Vermiform appendix (tissue), 1 donor: ENCODE data around the genes CEP43 and GPR31.

DNA sequence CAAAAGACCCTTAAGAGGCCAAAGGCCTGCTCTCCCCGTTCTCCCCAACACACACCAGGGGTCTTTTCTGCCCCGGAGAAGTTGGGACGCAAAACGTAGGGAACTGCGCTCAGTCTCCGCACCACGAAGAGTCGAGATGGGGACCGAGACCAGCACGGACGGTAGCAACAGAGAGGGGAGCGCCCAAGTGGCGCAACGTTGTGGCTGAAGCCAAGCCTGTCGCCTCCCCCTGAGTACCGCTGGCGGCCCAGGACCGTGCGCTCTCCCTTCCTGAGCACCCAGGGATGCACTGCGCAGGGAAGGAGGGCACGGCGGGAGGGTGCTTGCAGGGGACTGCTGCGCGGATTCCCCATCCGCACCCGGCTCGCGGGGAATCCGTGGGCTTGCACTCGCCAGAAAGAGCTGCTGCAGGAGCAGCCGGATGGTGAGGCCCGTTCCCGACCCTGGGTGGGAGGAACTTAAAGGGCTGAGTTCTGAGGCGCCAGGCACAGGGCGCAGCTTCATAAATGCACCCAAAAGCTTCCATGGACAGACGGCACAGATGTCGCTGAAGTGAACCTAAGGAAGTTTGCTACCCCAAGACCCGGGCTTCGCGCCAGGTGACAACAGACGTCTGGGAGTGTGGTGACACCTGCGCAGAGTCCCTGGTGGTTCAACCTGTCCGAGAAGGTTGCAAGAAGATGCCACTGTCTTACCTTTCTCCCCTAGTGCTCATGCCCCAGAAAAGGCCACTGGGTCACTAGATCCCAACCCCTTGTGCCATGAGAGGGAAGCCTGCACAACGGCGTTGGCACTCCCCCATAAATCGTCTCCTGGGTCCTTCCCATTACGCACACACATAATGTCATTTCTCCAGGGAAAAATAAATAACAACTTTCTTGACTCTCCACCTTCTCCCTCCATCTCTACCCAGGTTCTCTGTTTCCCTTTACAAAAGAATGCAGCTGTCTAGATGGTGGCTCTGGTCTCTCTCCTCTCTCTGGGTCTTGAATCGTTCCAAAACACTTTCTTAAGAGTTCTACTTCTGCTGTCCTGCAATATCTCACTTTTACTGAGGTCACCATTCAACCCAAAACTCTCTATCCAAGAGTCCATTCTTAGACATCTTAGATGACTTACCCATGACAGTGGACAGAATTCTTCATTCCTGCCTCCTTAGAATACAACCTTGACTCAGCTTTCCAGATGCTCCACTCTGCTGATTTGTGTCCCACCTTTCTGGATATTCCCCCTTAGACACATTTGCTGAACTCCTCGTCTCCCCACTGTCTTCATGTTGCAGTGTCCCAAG, 178.5 kb downstream of the TBXT start:
- PRO-cap, result no peak

GRCh38 chr6:166097137-166097544, 70.5 kb downstream of the TBXT start:
- PRO-cap, result no peak

- PRO-cap, result no peak
Measured at GRCh38 chr6:166097969-166098280, 69.7 kb downstream of the TBXT start.

DNA sequence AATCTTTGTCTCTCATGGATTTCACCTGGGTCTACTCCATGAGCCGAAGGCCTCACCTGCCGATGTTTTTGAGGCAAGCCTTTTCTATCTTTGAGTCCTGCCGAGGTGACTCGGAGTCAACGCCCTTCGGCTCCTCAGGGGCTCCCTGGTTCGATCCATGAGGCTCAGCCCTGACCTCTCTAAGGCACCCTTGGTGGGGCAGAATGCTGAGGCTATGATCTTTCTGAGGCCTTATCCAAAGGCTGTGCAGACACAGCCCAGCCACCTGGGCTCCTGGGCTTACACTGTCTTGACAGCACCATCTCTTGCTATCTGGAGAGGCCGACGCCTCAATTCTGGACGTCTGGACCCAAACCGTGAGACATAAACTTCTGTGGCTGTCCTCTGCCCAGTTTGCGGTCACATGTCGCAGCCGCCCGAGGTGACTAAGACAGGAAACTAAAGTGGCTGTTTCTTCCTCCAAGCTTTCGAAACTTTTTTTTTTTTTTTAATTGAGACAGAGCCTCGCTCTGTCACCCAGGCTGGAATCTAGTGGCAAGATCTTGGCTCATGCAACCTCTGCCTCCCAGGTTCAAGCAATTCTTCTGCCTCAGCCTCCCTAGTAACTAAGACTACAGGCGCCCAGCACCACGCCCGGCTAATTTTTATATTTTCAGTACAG, 49.4 kb downstream of the PRR18 start:
- PRO-cap, result bidirectional peak, plus-strand start at position 494 of the sequence, minus-strand start at position 337 of the sequence

GRCh38 chr6:166305826-166306209, 2.4 kb downstream of the PRR18 start:
- PRO-cap, result no peak

DNA sequence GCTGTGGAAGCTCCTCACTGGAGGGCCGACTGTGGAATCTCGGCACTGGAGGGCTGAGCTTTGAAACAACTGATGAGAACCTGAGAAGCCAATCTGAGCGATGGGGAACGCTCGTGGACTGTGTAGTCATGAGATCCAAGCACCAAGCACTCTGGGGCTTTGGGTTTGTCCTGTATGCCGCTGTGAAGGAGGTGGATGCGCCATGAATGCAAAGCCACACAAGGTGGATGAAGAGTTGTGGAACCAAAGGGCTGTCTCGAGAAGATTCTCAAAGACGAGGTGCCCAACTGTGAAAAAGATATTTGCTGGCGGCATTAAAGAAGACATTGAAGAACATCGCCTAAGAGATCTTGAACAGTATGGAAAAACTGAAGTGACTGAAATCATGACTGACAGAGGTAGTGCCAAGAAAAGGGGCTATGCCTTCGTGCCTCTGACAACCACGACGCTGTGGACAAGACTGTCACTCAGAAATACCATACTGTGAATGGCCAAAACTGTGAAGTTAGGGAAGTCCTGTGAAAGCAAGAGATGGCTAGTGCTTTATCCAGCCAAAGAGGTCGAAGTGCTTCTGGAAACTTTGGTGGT, 7.7 kb downstream of the SFT2D1 start:
- PRO-cap, result no peak

DNA sequence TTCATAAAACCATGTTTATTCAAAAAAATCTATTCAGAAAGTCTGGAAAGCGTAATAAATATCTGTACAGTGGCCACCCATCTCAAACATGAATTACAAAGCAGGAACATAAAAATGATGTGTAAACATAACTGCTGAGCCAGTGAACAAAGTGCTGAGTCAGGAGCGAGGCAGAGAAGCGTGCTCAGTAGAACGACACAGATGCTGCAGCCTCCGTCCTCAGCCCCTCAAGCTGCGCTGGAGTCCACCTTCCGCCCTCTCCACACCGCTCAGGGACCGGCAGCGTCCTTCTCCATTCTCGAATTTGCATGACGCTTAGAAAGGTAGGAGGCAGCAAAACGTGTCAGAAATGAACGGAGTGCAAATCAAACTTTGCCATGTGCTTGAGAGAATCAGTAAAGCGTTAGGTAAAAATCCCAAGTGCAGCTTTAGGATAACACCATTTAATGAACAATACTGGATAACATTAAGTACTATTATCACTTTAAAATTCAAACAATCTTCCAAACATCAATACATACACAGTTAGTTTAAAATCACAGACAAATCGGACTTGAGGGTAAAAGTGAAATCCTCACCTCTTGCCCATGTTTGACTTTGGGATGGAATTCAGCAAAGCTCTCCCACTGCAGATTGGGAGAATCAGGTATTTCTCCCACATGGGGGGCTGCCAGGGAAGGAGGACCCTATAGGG, 26.8 kb upstream of the MPC1 start:
- PRO-cap, result no peak

- PRO-cap, result no peak
Measured at GRCh38 chr6:166575196-166575571, 11.3 kb downstream of the RAMACL start.

DNA sequence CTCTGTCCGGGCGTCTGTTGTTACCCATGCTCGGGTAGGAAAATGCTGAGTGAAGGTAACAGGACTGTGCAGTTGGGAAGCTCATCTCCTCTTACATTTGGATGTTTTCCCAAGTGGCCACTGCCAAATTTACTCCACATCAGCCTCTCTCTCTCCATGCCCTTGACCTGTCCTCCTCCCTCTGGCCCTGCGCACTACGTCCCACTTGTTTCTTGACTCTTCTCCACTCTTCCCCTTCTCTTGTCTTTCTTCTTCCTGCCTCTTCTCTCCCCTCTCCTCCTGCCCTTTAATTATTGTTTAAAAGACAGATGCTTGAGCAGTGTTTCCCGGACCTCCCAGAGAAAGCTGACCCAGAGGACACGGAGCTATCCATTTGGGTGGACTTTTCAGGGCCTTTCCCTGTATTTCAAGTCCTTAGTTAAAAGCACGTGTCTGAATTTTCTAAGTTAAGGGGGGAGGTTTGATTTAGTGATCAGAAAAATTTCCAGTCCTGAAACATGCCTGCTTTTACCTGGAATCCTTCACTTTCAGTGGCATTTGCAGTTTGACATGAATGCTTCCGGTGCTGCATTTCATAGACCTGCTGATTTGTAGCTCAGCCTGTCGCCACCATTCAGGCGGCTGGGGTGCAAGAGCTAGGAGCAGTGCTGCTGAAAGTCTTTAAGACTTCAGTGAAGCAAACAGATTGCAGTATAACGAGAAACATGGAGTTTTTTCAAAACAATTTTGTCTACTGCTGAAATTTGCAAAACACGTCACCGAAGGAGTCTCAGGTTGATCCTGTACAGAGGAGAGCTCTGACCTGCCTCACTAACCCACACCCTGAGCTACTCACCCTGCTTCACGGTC, 14.2 kb downstream of the RPS6KA2 start:
- PRO-cap, result no peak

GRCh38 chr6:166626203-166626741, 779 bp downstream of the RPS6KA2 start:
- PRO-cap, result no peak

DNA sequence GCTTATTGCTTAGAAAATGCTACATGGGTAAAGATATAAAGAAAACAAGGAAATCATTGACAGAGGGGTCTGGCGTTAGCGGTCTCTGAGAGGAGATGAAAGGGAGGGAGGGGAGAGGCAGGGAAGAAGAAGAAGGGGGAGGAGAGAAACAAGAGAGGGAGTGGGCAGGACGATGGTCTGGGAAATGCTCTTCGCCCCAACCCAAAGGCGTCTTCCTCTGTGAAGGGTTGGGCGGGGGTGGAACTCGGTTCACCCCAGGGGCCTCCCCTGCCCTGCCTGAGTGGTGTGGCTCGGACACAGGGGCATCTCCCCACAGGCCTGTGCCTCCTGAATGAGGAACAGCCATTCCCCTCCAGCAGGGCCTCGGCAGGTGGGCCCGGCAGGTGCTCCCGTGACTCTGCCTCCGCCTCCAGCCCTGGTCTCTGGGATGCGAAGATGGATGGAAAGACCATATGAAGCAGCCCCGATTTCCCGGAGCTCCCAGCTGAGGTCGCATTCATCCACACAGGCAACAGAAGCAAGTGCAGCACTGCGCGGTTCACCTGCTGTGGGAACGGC, 29.2 kb upstream of the RPS6KA2 start:
- PRO-cap, result no peak

DNA sequence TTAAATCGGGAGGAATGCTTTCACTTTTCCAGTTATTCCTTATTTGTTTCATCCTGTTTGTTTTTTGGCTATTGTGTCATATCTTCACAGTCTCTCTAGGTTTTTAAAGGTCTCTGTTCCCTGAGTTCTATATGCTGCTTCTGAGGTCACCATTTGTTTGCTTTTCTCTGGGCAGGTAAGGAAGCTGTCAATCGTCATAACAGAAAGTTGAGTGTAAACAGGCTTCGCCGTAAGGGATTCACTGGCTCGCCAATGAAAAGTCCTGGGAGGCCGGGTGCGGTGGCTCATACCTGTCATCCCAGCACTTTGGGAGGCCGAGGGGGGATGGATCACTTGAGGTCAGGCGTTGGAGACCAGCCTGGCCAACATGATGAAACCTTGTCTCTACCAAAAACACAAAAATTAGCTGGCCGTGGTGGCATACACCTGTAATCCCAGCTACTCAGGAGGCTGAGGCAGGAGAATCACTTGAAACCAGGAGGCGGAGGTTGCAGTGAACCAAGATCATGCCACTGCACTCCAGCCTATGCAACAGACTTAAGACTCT, 48.8 kb upstream of the RPS6KA2 start:
- PRO-cap, result no peak

DNA sequence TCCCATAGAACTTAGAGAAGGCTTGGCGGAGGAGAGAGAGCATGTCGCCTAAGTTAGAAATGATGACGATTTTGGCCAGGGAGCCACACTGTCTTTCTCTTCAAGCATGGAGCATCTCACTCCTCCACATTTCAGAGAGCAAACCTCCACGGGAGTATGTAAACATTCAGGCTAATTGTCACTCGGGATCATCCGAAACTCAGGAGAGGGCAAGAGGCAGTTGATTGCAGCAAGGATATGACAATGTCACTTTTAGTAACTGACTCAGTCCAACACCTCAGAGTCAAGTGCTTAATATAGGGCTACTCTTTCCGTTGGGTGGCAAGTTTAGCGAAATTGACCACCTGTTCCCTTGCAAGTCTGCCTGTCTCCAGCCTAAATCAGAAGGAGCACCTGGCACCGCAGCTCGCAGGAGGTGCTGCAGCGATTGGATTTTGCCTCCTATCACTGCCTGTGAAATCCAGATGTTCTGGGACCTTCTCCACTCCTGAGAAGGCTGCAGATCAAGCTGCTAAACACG, 65.8 kb upstream of the RPS6KA2 start:
- PRO-cap, result no peak

DNA sequence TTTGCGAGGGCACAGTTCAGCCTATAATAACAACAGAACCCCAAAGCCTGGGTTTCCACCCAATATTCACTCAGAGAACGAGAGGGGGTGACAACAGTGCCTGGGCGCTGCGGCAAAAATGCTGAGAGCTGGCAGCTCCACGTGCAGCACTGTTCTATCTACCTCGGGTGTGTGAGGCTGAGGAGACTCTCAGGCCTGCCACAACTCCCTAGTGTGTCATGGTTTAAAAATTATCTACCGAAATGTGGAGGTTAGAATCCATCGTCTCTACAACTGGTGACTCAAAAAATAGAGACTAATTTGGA, 118.5 kb upstream of the RPS6KA2 start:
- PRO-cap, result unidirectional peak, minus-strand start at position 171 of the sequence

GRCh38 chr6:166927304-166927784, 29.0 kb downstream of the RNASET2 start:
- PRO-cap, result no peak

GRCh38 chr6:166931572-166932385, 24.6 kb downstream of the RNASET2 start:
- PRO-cap, result no peak

DNA sequence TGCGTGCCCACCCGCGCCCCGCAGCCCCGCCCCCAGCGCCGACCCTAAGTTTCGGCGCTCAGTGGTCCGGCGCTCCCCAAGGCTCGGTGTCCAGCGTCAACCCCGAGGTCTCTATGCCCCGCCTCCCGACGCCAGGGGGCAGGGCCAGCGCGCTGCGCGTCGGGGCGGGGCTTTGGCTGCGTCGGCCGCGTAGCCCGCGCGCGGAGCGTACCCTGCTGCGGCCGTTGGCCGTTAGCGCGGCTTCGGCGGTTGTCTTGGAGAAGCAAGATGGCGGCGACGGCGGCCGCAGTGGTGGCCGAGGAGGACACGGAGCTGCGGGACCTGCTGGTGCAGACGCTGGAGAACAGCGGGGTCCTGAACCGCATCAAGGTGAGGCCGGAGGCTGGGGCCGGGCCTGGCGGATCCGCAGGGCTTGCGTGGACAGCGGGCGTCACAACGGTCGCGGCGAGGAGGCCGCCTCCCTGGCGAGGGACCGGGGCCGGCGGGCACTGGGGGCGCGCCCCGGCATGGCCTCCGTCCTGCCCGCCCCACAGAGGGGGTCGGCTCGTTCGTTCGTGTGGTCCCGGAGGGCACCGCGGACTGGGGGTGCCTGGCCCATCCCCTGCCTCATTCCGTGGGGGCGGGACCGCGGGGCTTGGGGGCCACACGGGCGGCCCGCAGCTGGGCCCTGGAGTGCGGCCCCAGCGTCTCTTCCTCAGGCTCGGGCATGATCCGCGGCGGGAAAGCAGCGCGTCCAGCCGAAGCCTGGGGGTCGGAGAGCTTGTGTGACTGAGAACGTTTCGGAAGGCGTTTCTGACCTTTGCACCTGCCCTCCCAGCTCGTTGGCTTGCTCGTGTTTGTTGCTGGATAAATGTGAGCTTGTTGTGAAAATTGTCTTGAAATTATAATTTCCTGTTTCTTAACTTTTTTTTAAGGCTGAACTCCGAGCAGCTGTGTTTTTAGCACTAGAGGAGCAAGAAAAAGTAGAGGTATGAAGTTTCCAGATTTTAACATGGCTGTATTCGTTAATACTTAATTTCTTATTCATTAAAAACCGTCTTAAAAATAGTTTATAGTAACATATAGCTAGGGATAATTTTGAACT, at the start of gene CEP43:
TSS of gene CEP43 (plus strand) at position 252 of the 1,084 bp plus-strand sequence.
- PRO-cap, result bidirectional peak, plus-strand start at position 258 of the sequence, minus-strand start outside the sequence; unidirectional peak, minus-strand start at position 776 of the sequence

- PRO-cap, result bidirectional peak, plus-strand start at chr6:167124369, minus-strand start at chr6:167124364
Measured at GRCh38 chr6:167124141-167125027, 1.5 kb downstream of the CCR6 start.

- PRO-cap, result no peak
Measured at GRCh38 chr6:167157912-167158248, at the start of gene GPR31. Gene GPR31 (minus strand): TSS chr6:167157980.

DNA sequence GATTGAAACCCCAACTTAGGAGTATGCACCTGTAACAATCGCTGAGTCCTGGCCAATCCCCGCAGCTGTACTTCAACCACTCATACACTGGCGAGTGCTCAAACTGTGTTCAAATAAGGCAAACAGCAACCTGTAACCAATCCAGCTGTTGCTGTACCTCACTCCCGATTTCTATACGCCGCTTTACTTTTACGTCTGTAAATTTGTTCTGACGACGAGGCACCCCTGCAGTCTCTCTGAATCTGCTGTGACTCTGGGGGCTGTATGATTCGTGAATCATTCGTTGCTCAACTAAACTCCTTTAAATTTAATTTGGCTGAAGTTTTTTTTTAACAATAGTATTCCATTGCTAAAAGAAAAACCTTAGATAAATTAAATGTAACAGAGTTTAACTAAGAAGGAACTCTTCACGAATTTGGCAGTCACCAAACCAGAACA, 6.8 kb downstream of the TTLL2 start:
- PRO-cap, result no peak